Temporal lobe (tissue), 2 donors: ENCODE data around the genes ZNF41, SSX5, PQBP1, PPP1R3F and AKAP4.

DNA sequence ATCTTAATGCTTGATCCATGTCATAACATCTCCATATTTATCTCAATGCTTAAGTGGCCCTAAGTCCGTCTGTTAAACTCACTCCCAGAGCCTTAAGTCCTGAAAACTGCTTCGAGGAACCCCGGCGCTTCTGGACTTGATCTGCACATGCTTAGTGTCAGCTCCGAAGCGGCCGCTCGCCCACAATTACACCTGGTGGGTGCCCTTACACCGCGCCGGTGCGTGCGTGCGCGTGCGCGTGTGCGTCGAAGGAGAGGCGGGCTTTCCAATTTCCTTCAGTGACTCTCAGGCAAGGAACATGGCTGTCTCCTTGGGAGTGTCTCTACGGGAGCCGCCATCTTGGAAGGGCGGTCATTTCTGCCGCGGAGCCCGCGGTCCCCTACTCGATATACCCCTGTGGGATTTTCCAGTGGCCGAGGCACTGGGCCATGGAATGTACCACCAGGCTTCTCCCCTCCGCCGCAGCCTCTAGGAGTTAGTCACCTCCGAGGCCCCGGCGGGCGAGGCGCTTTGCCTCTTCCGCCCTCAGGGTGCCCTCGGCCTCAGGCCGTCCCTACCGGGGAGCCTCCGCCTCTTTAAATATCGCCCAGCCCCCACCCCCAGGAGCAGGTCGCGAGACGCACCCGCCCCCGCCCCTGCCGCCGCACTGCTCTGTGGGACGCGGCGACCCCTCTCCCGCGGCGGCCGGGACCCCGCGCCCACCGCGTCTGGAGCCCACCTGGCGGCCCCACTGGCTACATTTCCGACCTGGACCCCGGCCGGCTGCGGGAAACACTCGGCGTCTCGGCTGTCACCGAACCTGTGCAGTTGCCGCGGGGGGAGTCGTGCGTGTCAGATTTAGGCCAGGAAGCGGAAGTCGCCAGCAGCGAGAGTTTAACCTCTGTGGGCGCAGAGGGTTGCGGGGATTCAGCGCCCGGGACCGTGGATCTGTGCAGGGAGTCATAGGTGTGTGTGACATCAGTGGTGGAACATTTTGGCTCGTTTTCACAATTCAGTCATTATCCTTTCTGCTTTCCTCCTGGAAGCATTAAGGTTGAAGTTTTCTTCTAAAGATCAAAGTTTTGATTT is at the start of gene ZNF41:
Gene ZNF41 (minus strand): TSS at position 846 of the 1,068 bp plus-strand sequence.
- RAMPAGE, long total RNA, result no peak

- RAMPAGE, long total RNA, result no peak
Measured at GRCh38 chrX:47523898-47524292, 37.1 kb upstream of the ARAF start.

DNA sequence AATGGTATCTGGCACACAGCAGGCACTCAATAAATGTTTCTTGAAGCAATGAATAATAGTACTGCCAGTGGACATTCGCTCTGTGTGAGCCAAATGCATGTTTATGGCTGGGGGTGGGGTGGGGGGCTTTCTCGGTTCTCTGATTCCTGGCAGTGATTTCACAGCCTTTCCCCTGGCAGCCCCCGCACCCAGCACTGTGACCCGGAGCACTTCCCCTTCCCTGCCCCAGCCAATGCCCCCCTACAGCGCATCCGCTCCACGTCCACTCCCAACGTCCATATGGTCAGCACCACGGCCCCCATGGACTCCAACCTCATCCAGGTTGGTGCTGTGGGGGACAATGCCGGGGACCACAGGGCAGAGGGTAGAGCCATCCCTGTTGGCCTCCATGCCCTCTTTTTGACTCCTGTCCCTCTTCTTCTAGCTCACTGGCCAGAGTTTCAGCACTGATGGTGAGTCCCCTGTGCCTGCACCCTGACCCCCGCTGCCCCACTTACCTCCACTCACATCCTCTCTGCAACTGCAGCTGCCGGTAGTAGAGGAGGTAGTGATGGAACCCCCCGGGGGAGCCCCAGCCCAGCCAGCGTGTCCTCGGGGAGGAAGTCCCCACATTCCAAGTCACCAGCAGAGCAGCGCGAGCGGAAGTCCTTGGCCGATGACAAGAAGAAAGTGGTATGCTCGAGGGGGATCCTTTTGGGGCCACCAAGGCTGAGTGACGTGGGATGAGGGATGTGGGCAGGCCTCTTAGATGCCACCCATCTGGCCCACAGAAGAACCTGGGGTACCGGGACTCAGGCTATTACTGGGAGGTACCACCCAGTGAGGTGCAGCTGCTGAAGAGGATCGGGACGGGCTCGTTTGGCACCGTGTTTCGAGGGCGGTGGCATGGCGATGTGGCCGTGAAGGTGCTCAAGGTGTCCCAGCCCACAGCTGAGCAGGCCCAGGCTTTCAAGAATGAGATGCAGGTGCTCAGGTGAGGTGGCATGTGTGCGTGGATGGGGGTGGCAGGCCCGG is 5.8 kb downstream of the ARAF start:
- RAMPAGE, long total RNA, result no peak

- RAMPAGE, long total RNA, result no peak
Measured at GRCh38 chrX:48196490-48196870, at the start of gene SSX5. Gene SSX5, minus strand, starts transcription at chrX:48196795.

GRCh38 chrX:48473178-48473357 is 2.9 kb upstream of the FTSJ1 start:
- RAMPAGE, long total RNA, result no peak

DNA sequence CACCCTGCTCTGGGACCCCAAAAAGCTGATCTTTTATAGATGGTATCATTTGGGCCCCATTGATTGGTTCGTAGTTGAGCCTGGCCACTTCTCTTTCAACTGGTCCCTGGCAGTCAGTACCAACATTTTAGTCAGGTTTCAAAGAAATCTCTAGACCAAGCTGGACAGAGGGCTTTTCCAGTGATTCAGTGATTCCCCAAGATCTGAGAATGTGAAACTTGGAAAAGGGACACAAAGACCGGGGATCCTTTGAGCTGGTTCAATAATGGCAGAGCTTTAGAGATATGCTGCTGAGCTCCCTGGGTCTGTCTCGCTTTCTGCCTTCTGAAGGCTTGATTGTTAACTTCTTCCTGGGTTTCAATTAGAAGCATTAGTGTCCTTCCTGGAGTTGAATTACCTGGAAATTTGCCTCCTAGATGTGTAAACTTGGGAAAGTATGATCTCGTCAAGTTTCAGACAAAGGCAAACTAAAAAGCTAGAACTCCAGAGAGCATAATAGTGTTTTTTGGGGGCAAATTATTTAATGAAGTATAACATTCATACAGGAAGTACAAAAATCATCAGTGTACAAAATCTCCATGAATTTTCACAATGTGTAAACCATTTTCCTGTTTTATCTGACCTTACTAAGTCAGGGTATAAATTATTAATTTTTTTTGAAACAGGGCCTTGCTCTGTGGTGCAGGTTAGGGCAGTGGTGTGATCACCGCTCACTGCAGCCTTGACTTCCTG is 1.3 kb upstream of the TBC1D25 start:
- RAMPAGE, long total RNA, result no peak

DNA sequence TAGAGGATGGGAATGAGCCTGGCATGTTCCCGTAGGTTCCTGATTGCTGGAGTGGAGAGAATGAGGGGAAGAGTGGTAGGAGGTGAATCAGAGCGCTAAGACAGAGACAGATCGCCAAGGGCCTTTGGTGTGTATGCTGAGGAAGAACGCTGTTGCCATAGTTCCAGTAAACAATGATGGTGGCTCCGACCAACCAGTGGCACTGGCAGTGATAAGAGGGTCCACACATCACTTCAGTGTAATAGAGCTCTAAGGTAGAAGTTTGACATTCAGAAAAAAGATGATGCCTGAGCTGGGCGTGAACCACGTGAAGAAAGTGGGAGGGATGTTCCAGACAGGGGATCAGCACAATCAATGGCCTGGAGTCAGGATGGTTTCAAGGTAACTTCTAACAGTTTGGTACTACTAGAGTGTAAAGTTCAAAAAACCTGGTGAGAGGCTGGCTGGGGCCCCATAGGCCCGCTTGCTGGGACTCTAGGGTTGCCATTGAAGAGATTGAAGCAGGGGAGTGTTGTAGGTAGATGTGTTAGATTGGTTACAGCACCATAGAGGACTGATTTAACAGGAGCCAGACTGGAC is 1.1 kb downstream of the TBC1D25 start:
- RAMPAGE, long total RNA, result no peak

- RAMPAGE, long total RNA, result no peak
Measured at GRCh38 chrX:48574635-48575350, 509 bp downstream of the RBM3 start.

GRCh38 chrX:48676516-48677505 is 6.8 kb upstream of the WAS start:
- RAMPAGE, long total RNA, result no peak

DNA sequence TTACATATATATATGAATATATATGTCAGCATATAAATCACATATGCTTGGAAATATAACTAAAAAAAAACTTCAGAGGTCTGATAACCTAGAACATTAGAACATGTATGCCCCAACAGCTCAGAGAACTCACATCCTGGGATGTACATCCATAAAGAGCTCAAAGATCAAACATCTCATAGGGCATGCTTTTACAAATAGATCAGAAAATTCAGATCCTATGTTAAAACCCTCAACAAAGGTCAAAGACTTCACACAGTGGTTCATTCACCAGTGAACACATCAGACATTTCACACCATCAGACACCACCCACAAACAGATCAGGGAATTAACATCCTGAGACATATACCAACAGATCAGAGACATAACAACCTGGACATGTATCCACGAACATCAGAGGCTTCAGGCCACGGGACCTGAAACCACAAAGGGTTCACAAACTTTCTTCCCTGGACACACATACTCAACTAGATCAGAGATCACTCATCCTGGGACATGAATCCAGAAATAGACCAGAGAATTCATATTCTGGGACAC is 23.4 kb downstream of the SUV39H1 start:
- RAMPAGE, long total RNA, result no peak

GRCh38 chrX:48720905-48721437 is 24.4 kb downstream of the SUV39H1 start:
- RAMPAGE, long total RNA, result no peak

DNA sequence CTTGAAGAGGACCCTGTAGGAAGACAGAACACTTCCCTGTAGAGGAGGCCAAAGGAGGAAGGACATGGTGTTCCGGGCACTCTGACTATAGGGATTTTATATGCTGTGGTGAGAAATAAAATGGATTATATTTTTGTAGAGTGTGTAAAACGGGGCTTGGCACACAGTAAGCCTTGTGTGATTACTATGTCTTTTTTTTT is 599 bp downstream of the GLOD5 start:
- RAMPAGE, long total RNA, result no peak

DNA sequence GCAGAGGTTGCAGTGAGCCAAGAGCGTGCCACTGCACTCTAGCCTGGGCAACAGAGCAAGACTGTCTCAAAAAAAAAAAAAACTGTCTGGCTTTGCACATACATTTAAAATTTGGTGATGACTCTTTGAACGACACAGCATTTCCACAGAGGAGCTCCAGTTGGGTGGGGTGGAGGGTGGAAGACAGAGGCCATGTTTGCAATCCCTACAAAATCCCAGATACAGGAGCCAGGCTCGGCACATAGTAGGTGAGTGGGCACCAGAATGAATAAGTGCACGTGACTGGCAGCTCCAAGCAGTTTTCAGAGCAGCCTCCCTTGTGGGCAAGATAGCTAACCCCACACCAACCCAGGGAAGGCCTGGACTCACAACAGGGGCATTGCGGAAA is 1.2 kb downstream of the TIMM17B start:
- RAMPAGE, long total RNA, result no peak

- RAMPAGE, long total RNA, result start-site peak on the minus strand at chrX:48897755-48897787, 662 and 130 reads in 2 replicates; start-site peak on the plus strand at chrX:48897926-48897947, 598 and 29 reads in 2 replicates
Measured at GRCh38 chrX:48897646-48898707, at the start of gene PQBP1. Gene PQBP1, plus strand, starts transcription at chrX:48897930.

DNA sequence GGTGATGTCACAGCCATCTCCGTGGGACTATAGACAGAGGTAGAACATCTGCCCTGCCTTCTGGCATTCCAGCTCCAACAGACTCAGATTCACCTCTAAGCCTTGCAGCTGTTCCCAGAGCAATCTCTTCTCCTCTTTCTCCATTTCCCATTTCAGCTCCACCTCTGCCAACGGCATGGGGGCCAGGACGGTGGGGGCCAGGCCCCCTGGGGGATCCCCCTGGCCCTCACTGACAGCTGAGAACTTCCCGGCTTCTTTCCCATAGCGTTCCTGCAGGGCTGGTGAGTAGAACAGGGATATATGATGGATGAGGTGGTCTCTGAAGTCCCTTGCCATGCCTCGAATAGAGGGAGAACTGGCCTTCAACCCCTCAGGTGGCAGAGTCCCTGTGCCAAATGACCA is 11.2 kb downstream of the GRIPAP1 start:
- RAMPAGE, long total RNA, result no peak

GRCh38 chrX:49269520-49270234 is at the start of gene PPP1R3F:
Gene PPP1R3F, plus strand, starts transcription at chrX:49269793.
- RAMPAGE, long total RNA, result no peak

GRCh38 chrX:49270368-49271298 is 1.0 kb downstream of the PPP1R3F start:
- RAMPAGE, long total RNA, result no peak

- RAMPAGE, long total RNA, result no peak
Measured at GRCh38 chrX:49877273-49877738, 2.0 kb upstream of the USP27X start.

DNA sequence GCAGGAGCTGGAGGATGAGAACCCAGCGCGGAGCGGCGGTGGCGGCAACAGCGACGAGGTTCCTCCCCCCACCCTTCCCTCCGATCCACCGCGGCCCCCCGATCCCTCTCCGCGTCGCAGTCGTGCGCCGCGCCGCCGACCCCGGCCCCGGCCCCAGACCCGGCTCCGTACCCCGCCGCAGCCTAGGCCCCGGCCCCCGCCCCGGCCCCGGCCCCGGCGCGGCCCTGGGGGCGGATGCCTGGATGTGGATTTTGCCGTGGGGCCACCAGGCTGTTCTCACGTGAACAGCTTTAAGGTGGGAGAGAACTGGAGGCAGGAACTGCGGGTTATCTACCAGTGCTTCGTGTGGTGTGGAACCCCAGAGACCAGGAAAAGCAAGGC is 467 bp downstream of the USP27X start:
- RAMPAGE, long total RNA, result no peak

GRCh38 chrX:50200841-50201377 is at the start of gene AKAP4:
Gene AKAP4, minus strand, starts transcription at chrX:50201007.
- RAMPAGE, long total RNA, result no peak